M059J (cell line): ENCODE results near the genes CD300A, MRPL58 and GRB2.

GRCh38 chr17:74356688-74357115 is 5.0 kb downstream of the BTBD17 start:
- RAMPAGE, long total RNA: no peak

GRCh38 chr17:74452171-74452905 is 14.1 kb upstream of the CD300A start:
- RAMPAGE, long total RNA: no peak

GRCh38 chr17:74465916-74467145 is at the start of gene CD300A:
Gene CD300A (plus strand): TSS chr17:74466634.
- RAMPAGE, long total RNA: no peak

GRCh38 chr17:74521684-74522241 is 9.5 kb downstream of the CD300LB start:
- RAMPAGE, long total RNA: no peak

DNA sequence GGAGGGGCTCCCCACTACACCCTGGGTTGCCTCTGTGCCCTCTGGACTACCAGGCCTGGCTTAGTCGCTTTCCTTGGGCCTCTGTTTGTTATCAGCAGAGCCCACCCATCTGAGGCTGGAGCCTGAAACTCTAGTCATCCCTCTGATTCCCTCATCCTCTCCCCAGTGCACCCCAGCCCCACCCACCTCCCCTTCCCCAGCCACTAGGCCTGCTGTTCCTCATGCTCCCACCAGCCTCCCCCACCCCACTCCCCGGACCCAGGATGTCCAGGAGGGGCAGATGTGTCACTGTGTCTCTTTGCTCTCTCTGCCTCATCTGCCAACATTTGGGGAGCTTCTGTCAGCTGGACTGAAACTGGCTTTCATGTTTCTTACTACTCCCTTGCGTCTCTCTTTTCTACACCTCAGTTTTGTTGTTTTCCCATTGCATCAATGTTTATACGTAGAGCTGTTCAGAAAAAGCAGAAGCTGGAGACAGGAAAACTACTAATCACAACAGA is 17.9 kb upstream of the CD300E start:
- RAMPAGE, long total RNA: no peak

DNA sequence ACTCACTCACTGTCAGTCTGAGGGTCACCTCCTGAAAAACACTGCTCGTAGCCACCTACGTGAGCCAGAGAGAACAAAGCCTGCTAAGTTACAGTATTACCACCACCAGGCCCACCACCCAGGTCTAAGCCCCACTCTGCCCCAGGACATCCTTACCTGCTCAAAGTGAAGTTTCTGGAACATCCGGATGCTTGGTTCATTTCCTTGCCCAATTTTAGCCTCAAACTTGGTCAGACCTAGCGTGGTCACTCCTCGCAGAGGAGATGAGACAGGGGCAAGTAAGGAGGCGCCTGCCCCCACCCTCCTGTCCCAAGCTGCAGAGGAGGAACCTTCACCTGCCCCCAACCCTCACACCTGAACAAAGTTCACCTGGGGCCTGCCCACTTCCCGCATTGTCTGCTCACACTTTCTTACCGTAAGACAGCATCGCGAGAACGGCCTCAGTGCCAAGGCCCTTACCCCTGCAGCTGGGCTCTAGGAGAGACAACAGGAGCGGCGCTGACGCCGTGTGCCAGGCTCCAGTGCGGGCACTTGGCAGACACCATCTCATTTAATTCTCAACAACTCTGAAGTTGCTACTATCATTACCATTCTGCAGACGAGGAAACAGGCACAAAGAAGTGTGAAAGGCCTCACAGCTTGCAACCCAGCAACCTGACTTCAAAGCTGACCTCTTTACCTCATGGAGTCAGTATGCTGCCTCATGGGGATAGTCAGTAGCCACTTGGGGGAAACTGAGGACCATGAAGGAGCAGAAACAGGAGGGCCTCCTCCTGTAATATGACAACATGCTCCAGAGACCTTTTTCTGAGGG is 4.1 kb downstream of the NAT9 start:
- RAMPAGE, long total RNA: no peak

- RAMPAGE, long total RNA: no peak
Measured at GRCh38 chr17:74812612-74813518, 36.6 kb downstream of the TMEM104 start.

DNA sequence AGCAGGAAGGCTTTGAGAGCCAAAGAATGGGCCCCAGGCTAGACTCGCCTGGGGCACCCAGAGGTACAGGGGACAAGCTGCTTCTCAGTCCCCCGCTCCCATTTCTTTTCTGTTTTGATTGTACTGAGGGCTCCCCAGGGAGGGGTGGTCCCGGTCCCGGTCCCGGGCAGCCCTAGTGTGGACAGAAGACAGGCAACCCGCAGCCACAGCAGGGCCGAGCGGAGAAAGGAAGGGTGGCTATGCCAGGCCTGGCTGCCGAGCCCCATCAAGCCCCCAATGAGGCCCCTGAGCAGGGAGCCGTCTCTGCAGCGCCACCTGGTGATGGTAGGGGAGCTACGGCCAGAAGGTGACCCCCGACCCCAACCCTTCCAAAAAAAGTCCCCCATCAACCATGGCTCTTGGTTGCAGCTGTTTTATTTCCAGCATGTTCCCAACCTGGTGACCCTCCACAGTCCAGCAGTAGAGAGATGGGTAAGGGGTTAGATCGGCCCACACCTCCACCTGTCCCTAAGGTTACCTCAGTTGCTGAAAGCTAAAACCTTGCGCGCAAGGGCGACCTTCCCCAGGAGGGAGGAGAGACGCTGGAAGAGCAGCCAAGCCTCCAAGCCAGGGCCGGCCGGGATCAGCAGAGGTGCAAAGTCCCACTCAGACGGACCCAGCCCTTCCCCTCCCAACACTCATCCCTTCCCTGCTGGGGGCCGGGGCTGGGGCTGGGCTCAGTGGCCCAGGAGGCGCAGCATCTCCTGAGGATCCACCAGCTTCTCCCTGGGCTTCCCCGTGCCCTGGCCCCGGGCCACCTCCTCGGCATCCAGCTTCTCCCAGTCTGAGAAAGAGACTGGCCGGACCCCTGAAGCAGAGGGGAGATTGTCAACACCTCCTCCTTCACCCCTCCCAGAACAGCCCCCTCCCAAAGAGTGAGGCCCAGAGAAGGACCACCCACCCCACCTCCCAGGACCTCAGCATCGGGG is 2.7 kb upstream of the GRIN2C start:
- RAMPAGE, long total RNA: no peak

DNA sequence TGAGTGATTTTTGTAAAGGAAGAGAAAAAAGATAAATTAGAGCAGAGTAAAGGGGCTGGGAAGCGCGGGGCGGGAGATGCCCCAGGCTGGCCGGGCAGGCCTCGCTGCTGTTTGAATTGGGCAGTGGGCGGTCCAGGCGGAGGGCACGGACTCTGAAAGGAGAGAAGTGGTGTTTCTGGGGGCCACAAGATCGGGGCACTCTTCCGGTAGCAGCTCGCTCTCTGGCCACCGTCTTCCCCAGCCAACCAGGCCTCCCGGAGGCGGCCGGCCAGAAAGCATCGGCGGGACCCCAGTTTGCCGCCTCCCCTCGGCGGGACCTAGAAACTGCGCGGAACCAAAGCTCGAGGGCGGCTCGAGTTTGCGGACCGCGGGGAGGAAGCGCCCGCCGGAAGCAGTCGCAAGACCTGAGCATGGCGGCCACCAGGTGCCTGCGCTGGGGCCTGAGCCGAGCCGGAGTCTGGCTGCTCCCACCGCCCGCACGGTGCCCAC is at the start of gene MRPL58:
TSS of gene MRPL58 (plus strand) at position 394 of the 489 bp plus-strand sequence.
- RAMPAGE, long total RNA: no peak

GRCh38 chr17:75013666-75013984 is 1.2 kb downstream of the MRPL58 start:
- RAMPAGE, long total RNA: no peak

GRCh38 chr17:75033544-75034229 is 13.1 kb downstream of the ATP5PD start:
- RAMPAGE, long total RNA: no peak

DNA sequence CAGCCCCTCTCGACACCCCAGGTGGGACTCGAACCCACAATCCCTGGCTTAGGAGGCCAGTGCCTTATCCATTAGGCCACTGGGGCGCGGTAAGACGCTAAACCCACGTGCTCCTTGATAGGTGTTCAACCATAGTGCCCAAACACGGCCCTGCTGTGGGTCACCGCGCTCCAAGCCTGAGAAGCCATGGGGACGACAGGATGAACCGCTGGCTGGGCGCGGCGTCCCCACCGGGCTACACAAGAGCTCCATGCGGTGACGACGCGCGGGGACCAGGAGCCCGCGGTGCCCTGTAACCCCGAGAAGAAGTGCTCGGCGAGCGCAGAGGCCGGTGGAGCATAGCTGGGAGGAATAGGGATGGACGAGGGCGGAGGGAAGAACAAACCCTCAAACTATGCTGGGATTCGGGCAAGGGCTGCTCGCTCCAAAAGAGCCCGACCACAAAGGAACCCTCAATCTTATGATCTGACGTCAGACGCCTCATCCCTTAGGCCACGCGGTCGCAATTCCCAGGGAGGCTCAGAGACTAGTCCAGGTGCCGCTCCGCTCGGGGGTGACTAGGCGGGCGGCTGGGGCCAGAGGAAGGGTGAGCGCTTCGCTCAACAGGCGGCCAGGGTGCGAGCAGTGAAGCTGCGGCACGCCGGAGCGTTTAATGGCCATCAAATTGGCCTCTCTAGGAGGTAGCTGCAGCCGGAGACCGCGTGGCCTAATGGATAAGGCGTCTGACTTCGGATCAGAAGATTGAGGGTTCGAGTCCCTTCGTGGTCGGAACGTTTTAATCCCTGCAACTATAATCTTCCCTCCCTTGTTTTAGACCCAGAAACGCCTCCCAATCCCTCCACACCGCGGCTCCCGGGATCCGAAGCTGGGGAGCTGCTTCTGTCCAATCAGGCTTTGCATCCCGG is 12.1 kb downstream of the ATP5PD start:
- RAMPAGE, long total RNA: no peak

DNA sequence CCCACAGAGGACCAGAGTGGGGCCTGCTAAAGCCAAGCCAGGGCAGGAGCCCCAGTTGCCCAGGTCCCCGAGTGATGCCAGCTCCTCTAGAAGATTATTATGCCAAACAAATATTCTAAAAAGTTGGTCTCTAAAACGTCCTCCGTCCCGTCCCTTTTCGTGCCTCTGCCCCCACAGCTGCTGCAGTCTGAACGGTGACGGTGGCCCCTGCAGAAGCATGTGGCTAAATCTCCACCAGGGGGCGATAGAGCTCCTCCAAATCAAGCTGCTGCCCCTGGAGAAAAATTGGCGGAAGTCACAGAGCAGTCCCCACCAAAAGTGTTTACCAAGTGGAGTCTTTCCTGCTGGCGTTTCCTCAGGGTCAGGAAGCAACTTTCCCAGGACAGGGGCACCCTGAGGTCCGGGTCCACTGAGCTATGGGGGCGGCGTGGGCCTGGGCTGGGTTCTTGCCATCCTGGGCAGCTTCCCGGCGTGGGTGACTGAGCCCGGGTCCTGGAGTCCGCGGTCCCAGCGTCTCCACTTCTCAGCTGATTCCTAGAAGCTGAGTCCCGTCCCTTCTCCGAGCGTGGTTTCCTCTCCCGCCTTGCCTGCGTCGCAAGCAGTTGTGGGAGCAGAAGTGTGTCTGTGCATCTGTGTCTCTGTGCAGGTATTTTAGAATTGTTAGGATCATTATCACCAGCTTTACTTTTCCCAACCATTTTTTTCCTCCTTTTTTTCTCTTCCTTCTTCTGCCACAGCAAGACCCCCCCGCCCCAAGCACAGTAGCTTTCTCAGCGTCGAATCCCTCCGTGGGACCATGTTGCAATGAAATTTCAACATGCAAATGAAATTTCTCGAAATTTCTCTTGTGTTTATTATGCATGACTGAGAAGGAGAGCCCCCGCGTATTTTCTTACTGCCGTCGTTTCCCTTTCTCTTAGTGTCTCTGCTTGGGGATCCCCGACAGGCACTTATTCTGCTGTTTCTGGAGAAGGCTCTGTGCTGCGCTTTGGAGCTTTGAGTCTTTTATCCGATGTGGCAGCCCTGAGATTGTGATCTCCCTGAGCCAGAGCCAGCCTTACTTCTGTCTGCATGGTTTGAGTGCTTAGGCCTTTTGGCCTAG is 4.6 kb downstream of the ARMC7 start:
- RAMPAGE, long total RNA: no peak

GRCh38 chr17:75130026-75130631 is 1.4 kb downstream of the NT5C start:
- RAMPAGE, long total RNA: no peak

- RAMPAGE, long total RNA: no peak
Measured at GRCh38 chr17:75209681-75210124, 4.2 kb downstream of the NUP85 start.

GRCh38 chr17:75241815-75242689 is 19.4 kb downstream of the GGA3 start:
- RAMPAGE, long total RNA: no peak

GRCh38 chr17:75267193-75267709 is 3.8 kb downstream of the MIF4GD start:
- RAMPAGE, long total RNA: no peak

GRCh38 chr17:75288591-75289053 is 611 bp downstream of the SLC25A19 start:
- RAMPAGE, long total RNA: no peak

DNA sequence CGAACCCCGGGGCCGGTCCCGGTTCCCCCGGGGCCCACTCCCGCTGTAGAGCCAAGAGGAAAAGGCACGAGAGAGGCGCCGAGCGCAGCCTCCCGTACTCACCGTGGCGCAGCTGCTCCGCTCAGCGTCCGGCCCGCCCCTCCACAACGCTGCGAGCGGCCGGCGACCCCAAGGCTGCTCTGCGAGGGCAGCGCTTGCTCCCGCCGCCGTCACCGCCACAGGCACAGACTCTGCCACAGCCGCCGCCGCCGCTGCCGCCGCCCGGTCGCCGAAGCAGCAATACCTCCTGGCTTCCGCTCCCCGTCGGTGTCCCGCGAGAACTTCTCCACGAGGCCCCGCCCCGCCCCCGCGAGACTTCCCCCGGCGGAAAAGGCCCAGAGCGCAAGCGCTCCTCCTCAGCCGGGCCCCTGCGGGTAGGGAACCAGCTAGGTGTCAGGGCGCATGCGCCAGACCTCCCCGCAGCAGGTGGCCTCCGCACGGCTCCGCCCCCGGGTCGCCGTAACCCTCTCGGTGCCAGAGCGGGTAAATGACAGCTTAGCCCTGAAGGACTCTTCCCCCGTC is at the start of gene GRB2:
TSS of gene GRB2 (minus strand) at position 292 of the 561 bp plus-strand sequence.
- RAMPAGE, long total RNA: no peak

DNA sequence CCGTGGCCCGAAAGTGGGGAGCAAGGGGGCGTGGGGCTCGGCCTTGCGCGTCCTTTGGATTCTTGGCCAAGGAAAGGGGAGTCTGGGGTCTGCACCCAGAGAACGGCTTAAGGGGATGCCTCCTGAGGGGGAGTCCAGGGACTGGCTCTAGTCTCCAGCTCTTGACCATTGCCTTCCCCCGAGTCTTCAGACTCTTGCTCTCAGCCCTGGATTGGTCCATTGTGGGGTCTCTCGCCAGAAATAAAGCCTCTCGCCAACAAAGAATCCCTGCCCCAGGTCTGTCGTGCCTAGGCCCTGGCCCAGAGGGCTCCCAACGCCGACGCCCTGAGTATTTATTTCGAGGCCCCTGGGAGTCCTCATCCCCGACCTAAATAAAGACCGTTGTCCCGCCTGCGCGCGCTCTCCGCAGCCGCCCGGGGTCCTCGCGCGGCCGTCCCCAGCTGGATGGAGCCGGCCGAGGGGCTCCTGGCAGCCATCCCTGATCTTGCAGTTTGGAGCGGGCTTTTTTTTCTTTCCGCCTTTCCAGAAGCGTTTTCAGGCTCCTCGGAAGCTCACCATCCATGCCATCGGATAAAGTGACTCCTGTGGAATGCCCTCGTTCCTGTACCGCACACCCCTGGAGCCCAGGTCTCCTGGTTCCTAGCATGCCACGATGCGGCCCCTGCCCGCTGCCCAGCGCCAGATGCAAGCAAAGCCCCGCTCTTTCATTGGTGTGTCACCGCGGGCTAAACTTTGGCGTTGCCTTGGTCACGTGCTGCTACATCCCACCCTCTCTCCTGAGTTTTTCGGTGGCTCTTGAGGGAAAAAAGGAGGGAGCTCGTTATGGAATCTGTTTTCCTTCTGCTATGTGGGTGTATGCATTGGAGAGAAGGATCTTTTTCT is 574 bp downstream of the TMEM94 start:
- RAMPAGE, long total RNA: no peak